ENCODE results near the genes TIMM21 and TSHZ1.

DNA sequence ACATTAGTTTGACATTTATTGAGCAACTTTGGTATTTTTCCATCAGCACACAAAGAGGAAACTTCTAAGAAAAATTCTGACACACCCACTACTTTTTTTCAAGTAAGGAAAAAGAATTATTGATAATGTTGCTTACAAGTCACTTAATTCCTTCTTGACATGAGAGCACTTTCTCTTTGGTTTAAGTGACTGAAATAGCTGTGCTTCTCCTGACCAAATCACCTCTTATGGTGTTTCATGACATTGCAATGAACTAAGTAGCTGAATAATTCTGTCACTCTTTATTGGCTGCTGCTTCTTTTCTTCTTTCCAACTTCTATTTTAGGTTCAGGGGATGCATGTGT is 447.5 kb upstream of the NETO1 start:
- PRO-cap = no peak

GRCh38 chr18:74063633-74064141 is 83.9 kb downstream of the FBXO15 start:
- PRO-cap = no peak
- RRBS, 2 experiments = no CpG with 5 or more reads among the region's 5 CpGs

GRCh38 chr18:74148240-74149358 is at the start of gene TIMM21:
TSS of gene TIMM21 (plus strand) at chr18:74148523.
- PRO-cap = bidirectional peak, plus-strand start at chr18:74148590, minus-strand start at chr18:74148357
- RRBS, 2 experiments = no CpG with 5 or more reads among the region's 52 CpGs

DNA sequence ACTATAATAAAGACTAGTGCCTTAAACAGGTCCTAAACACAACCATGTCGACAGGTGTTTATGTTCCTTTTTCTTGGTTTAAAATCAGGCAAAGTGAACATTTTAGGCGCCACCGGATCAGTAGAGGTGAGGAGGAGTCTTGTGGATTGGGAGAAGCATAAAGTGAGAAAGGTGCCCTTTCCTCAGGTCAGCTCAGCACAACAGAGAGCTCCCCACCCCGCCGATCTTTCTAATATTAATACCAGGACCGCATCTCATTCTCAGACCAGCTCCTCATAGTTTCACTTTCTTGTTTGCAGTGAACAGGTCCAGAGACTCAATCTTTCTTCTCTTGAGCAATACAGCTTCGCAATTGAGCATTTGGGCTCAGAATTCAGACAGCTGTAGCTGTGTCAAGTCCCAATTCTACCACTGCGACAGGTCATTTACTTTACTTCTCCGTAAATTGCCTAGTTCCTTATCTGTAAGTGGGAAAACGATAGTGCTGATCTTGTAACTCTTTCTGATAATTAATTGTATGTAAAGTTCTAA is 23.9 kb downstream of the TIMM21 start:
- PRO-cap = no peak
- RRBS, 2 experiments = no CpG with 5 or more reads among the region's 10 CpGs

DNA sequence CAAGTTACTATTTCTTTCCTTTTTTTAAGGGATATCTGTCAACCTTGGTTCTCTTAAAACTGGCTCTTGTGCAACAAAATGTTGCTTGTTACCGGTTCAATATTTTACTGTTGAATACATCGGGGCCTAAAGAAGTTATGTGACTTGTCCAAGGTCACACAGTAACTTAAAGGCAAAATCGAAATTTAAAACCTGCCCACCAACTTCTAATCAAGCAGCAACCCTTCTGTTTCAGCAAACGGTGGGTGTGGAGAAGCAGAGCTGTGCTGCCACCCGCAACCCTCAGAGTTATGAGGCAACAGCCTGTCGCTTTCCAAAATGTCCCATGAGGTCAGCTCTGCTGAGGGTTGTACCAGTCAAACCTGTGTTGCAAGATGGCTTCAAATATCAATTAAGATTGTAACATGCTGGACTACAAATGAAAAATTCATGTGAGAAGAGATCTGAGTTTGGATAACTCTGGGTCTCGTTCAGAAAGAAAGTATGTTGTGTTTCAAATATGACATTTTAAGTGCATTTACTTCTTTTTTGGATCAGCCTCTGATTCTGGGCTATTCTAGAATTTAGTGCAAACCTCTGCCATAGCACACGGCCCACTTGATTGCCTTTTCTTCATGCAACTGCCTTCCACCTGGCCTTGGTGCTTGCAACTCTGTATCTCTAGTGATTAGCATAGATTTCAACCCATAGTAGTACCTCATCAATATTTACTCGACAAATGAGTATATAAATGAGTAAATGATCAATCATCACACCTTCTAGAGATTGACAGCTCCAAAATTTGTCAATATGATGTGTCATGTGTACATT is 69.2 kb downstream of the TIMM21 start:
- PRO-cap = no peak
- RRBS, 2 experiments = no CpG with 5 or more reads among the region's 9 CpGs

DNA sequence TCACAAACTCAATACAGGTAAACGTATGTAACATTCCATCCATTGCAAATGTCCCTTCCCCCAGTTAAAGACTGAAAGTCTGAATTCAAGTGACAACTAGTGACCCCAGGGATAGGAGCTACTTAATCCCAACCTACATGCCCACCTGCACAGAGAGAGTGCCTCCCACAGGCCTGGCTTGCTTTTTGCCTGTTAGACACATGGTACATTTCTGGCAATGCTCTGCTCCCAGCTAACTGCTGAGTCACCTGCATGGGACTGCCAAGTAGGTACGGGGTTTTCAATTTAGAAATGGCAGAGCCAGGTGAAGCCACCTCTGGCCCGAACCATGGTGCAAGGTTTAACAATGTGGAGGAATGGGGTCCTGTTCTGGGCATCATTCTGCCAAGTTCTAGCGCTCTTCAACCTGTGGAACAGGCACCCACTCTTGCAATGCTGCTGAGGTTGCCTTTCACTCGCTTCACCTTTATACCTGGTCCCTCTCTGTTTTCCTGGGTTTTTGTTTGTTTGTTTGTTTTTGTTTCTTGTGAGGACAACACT is 60.4 kb downstream of the CYB5A start:
- PRO-cap = no peak
- RRBS, 2 experiments = no CpG with 5 or more reads among the region's 5 CpGs

GRCh38 chr18:74284153-74285028 is 7.4 kb downstream of the CYB5A start:
- PRO-cap = no peak
- RRBS, 2 experiments = no CpG with 5 or more reads among the region's 12 CpGs

GRCh38 chr18:74288035-74288546 is 3.7 kb downstream of the CYB5A start:
- PRO-cap = no peak
- RRBS, 2 experiments = no CpG with 5 or more reads among the region's 5 CpGs

DNA sequence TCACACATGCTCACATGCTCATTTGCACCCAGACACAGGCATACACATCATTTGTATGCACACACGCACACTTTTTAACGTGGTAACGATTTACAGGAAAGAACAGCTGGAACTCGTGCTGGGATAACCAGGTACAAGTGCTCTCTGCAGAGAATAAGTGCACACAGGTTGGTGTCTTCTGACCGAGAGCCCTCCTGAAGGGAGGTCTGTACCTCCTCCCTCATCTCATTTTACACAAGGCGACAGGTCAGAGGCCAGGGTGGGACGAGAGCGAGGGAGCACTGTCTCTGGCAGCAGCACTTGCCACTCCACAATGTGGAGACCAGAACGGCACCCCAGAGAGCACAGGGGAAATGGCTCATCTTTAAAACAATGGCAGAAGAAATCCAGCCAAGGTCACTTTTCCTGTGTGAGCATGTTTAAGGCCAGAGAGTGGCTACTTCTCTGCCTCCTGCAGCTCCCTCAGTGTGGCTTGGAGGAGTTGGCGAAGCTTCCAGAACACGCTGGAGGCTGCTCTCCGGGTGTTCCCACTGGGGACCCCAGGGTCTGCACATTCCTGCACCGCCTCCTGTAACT is 21.0 kb downstream of the DIPK1C start:
- PRO-cap = no peak
- RRBS, 2 experiments = no CpG with 5 or more reads among the region's 13 CpGs

GRCh38 chr18:74500309-74501036 is 4.3 kb downstream of the CNDP2 start:
- PRO-cap = no peak
- RRBS, 2 experiments = no CpG with 5 or more reads among the region's 12 CpGs

DNA sequence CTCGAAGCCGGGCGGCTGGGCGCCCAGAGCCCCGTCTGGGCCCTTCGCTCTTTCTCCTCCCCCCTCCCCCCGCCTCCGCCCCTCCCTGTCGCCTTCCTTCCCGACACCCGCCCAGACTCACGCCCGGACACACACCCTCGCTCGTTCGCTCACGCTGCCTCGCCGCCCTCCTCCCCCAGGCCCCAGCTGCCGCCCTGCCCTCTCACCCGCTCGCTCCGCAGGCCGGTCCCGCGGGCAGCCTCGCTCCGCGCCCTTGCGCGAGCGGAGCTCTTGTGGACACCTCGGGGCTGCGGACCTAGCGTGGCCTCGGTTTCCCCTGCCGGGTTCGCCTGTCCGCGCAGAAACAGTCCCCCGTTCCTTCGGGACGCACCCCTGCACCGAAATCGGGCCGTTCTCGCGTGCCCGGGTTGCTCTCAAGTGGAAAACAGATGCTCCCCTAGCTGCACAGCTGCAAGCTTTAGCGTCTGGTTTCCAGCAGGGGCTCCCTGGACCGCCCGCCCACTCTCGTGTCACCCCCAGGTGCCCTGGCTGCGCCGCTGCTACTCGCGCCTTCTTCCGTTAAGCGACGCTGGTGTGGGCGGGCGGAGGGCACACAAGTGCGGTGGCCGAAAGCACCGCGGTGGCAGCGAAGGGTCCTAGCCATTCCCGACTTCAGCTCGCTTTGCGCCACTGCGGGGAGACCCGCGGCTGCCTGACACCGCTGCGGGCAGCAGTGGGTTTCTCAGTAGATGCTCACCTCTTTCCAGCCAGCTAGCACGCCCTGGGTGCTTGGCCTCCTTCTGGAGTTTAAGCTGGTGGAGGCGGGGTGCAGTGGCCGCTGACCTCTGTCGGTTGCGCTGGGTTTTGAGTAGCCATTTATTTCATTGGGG is 588 bp downstream of the ZNF407 start:
- PRO-cap = bidirectional peak, plus-strand start at position 595 of the sequence, minus-strand start at position 526 of the sequence; bidirectional peak, plus-strand start at position 669 of the sequence, minus-strand start at position 663 of the sequence
- RRBS, 2 experiments = under 1% methylated on average over 26 to 32 of the region's 80 CpGs

GRCh38 chr18:74983060-74983758 is 225.7 kb downstream of the PTGR3 start:
- PRO-cap = no peak
- RRBS, 2 experiments = no CpG with 5 or more reads among the region's 8 CpGs

GRCh38 chr18:75063911-75064166 is 145.1 kb downstream of the PTGR3 start:
- PRO-cap = no peak
- RRBS, 2 experiments = no CpG with 5 or more reads among the region's 18 CpGs

GRCh38 chr18:75204678-75205349 is 4.1 kb downstream of the PTGR3 start:
- PRO-cap = no peak
- RRBS, 2 experiments = 89 to 97% methylated on average over 29 to 32 of the region's 78 CpGs

GRCh38 chr18:75210309-75211036 is at the start of gene TSHZ1:
TSS of gene TSHZ1 (plus strand) at chr18:75210797.
- PRO-cap = unidirectional peak, plus-strand start at chr18:75210797; unidirectional peak, plus-strand start at chr18:75210838
- RRBS, 2 experiments = no CpG with 5 or more reads among the region's 14 CpGs

- PRO-cap = no peak
- RRBS, 2 experiments = no CpG with 5 or more reads among the region's 9 CpGs
These were observed 6.1 kb downstream of the TSHZ1 start for GRCh38 chr18:75216555-75217235.

DNA sequence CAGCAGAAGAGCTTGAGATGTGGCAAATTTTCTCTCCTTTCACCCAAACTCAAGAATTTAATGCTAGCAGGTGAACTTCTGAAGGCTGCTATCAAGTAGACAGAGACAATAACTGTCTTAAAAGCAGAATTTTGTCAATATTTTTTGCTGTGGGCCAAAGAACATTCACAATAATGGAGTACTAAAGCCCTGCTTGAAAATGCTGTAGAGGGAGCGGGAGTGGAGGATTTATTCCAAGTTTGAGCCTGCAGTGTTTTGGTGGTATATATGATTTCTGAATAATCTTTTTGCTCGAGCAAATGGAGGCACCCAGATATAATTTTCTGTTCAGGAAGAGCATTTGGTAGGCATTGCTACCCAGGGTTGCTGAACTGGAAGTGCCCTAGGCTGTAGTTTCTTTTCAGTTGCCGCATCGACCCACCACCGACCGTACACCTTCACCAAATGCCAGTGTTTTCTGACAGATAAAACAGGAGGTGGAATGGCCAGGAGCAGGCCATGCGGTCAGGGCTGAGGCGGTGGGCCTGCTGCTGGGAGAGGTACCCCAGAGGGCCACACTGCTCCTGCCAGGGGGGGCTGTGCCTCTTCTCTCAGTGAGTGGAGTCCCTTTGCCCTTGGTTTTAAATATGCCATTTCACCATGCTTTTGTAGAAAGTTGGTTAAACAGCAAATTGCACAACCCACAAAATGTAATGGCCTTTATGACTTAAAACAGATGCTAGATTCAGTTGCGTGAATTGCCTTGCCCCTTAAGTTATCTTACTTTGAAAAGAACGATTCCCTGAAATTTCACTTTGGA is 36.4 kb downstream of the TSHZ1 start:
- PRO-cap = no peak
- RRBS, 2 experiments = no CpG with 5 or more reads among the region's 10 CpGs

GRCh38 chr18:75280454-75280920 is 69.9 kb downstream of the TSHZ1 start:
- PRO-cap = no peak
- RRBS, 2 experiments = no CpG with 5 or more reads among the region's 6 CpGs

DNA sequence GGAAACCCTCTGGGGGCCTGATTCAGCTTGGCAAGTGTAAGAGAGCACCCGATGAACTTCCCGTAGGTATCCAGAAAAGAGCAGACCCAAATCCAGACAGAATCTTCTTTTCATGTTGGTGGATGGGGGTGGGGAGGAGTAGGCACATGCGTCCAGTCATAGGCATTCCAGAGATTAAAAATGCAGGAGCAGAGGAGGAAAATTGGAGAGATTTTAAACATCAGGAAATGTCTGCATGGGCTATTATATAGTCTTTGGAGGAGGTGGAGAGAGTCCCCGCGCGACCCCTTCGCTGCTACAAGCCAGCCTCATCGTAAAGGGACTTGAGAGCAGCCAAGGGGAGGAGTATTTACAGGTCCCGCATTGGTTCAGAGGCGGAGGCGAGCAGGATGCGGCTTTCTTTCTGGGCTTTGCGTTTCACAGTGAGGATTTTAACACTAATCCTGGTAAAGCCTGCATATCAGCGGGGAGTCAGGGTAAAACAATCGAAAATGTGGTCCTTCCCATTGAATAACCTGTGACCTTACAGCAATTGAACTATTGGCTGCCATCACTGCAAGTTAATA is 20.2 kb downstream of the SMIM21 start:
- PRO-cap = no peak
- RRBS, 2 experiments = no CpG with 5 or more reads among the region's 15 CpGs

- PRO-cap = no peak
- RRBS, 2 experiments = no CpG with 5 or more reads among the region's 14 CpGs
These were observed 229.6 kb downstream of the ZNF516 start for GRCh38 chr18:76265114-76266268.